ENCODE results near the gene STK31.

GRCh38 chr7:22443262-22444104 lies 56.5 kb downstream of the STEAP1B start:
- RRBS, result no CpG with 5 or more reads among the region's 7 CpGs

DNA sequence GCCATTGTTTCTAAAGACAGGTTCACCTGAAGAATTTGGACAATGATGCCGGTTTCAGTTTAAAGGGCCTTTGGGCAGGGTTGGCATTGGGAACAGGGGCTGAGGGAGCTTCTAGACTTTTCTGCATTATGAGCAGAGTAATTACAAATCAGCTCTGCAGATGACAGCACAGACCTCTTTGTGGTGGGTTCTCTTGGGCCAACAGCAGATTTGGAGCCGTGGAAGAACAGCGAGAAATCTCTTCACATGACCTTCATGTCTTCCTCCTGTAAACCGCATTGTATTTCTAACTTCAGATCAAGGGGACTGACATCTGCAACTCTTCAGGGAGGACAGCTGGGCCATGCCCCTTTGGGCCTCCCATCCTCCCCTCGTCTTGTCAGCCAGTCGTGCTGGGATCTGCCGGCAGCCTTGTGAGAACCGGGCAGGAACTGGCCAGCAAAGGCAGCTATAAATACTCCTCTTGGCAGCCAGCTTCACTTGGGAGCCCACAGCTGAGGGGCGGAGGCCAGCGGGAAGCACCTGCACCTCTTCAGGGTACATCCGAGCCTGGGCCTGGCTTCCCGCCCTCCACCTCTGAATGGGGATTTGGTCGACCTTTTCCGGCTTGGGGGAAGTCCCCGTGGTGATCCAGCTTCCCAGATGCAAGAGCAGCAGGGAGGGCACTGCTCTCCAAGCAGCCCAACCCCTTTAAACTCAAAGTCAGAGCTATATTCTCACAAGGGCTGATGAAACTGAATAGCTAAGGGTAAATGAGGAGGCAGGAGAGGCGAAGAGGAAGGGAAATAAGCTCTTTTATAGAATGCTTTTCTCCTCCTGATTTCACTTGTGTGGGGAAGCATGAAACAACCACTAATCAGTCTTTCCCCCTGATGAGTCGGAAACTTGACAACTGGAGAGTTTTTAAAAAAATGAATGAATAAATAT lies 54.7 kb downstream of the STEAP1B start:
- RRBS, result no CpG with 5 or more reads among the region's 17 CpGs

DNA sequence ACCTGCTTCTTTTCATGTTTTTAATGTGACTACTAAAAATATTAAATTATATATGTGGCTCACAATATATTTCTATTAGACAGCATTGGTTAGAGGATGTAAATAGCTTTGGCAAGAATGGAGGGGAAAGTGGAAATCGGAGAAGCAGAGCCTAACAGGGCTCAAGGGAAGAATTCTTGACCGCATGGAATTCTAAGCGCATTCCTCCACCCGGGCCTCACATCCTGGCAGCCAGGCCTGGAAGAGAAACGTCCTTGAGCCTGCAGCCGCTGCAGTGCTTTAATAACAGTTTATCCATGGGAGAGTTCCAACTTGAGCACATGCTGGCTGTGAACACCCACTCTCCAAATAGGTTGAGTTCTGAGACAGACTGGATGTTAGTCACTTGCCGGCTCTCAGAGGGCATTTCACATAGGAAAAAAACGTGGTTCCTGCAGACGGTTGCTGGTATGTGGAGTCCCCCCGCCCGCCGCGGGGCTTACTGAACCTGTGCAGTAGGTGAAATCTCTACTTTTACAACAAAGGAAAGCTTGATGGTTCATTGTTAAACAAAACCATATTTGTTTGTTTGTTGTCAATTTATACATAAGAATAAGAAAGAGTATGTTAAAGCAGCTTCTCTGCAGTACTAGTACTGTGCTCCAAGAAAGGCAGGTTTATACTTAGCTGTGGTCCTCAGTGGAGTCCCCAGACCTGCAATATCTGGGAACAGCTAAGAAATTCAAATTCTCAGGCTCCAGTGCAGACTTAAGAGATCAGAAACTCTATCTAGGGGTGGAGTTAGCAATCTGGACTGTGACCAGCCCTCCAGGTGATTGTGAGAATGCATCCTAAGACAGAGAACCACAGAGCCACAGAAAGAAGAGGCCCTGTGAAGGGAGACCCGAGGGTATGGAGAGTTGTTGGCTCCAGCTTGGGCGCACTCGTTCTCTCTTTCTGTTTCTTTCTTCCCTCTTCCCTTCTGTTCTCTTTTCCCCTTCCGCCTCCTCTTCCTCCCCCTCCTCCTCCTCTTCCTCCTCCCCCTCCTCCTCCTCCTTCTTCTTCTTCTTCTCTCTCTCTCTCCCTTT lies 61.6 kb upstream of the STEAP1B start:
- RRBS, result no CpG with 5 or more reads among the region's 17 CpGs

DNA sequence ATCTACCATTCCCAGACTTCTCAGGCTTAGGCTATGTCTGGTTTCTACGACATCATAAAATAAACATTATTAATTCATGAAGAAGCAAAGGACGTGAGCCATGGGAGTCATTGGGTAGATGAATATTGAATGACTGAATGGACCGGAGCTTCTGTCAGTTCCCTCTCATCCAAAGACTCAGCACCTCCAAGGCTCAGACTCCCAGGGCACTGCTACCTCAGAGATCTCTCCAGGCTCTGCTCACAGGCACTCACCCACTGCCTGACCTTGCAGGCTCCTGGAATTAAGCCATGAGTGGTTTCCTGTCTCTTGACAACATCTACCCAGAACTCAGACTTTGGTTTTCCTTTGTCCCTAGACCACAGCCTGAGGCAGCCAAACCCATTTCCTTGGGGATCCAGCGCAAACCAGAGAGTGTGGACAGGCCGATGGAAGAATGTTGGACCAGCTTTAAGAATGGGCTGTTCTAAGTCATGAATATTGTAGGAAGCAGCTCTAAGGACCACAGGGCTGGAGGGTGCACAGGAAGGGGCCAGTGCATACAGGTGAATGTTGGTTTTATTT lies 64.7 kb upstream of the STEAP1B start:
- RRBS, result no CpG with 5 or more reads among the region's 5 CpGs

GRCh38 chr7:22600977-22601356 lies 101.0 kb upstream of the STEAP1B start:
- RRBS, result no CpG with 5 or more reads among the region's 5 CpGs

DNA sequence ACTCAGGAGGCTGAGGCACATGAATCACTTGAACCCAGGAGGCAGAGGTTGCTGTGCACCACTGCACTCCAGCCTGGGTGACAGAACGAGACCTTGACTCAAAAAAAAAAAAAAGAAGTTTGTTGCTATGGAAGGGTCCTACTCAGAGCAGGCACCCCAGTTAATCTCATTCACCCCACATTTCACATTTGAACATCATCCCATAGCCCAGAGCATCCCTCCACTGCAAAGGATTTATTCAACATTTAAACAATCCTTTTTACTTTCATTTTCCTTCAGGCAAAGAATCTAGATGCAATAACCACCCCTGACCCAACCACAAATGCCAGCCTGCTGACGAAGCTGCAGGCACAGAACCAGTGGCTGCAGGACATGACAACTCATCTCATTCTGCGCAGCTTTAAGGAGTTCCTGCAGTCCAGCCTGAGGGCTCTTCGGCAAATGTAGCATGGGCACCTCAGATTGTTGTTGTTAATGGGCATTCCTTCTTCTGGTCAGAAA lies 4.2 kb downstream of the IL6 start:
- RRBS, result no CpG with 5 or more reads among the region's 4 CpGs

GRCh38 chr7:22853920-22854616 lies 31.4 kb upstream of the TOMM7 start:
- RRBS, result 6% methylated on average over 3 of the region's 65 CpGs

DNA sequence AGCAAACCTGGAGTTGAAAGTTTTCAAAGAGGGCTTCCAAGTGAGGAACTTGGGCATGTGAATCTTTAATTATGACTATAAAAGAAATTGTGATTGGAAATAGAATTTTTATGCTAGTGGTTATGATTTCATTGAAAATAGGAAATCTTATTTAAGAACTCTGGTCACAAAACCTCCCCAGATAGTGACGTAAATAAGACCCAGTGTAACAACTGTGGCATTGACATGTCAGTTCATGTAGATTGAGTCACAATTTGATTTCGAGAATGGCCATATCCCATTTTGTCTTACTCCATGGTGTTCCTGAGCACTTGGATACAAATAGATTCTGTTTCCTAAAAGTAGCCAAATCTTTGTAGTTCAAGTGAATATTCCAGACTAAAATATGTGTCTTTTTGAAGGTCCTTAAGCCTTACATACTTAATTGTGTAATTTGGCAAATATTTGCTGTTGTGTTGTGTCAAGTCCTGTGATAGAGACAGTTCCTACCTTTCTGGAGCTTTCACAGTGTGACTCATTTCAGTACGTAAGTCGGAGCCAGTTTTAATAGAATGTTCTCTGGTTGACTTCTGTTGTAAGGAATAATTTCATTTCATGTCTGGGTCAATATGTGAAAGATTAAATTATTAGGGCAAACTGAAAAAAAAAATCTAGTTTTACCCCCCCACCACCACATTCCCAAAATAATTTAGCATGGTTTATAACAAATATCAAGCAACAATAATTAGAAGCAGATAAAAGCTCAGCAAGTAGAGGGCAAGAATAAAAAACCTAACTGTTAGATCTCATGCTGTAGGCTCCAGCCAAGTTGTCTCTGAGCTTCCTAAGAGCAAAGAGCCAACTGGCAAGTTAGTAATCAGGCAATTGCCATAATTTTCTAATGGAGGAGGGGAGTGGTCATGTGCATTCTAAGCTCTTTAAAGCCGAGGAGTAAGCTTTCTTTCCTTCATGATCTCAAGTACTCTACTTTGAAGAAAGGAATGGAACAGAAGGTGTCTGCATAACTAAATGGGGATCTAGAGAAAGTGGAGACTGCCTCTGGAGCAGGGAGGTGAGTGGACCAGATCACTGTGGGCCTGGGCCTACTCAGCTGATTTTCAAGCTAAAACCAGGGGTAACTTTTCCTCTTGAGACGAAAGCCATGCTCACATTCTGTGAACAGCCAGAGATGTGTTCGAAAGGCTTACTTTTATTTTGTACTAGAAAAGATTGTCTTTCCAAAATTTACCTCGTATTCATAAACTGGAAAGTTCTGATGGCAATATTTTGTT lies 37.4 kb upstream of the TOMM7 start:
- RRBS, result no CpG with 5 or more reads among the region's 8 CpGs

GRCh38 chr7:22863158-22864070 lies 40.8 kb upstream of the TOMM7 start:
- RRBS, result no CpG with 5 or more reads among the region's 10 CpGs

DNA sequence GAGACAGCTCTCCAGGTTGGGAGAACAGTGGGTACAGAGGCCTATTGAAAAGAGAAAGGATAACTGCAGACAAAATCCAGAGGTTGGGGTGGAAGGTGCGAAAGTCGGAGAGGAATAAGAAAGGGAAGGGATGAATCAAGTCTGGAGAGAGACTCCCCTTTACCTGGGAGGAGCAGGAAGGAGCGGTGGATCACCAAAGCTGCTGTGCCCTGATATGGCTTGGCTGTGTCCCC lies 56.8 kb upstream of the TOMM7 start:
- RRBS, result no CpG with 5 or more reads among the region's 3 CpGs

GRCh38 chr7:23018443-23019197 lies 4.7 kb upstream of the HYCC1 start:
- RRBS, result no CpG with 5 or more reads among the region's 7 CpGs

- RRBS, result no CpG with 5 or more reads among the region's 65 CpGs
These were observed 1.8 kb downstream of the IGF2BP3 start for GRCh38 chr7:23468154-23469177.

GRCh38 chr7:23490018-23490733 lies 19.9 kb upstream of the IGF2BP3 start:
- RRBS, result 15% methylated on average over 3 of the region's 33 CpGs

- RRBS, result no CpG with 5 or more reads among the region's 3 CpGs
These were observed 30.4 kb upstream of the IGF2BP3 start for GRCh38 chr7:23500703-23501108.

DNA sequence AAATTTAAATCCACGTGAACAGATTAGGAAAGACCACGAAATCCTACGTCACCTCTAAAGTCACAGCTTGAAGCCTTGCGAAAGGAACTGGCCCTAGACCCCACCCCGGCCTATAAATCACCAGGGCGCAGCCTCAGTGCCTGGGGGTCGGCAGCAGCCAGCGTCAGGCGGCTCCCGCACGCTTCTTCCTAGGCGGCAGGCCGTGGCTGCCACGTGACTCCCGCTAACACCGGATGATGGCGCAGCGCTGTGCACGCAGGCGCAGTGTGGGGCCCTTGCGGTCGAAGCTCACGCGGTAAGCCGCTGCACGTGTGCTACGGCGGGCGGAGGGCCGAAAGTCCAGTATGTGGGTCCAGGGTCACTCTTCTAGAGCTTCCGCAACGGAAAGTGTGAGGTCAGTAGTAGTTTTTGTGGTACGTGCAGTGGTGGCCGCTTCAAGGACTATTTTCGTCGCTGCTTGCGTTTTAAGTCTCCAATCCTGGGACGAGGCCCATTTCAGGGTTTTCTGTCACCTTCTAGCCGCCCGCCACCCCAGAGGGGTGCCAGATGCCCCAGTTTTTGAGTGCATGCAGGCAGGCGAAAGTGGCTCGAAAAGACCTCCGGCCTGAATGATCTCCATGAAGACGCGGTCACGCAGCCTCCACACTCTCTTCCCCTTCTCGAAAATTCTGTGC lies at the start of gene STK31:
TSS of gene STK31 (plus strand) at position 278 of the 674 bp plus-strand sequence.
- RRBS, result no CpG with 5 or more reads among the region's 47 CpGs

DNA sequence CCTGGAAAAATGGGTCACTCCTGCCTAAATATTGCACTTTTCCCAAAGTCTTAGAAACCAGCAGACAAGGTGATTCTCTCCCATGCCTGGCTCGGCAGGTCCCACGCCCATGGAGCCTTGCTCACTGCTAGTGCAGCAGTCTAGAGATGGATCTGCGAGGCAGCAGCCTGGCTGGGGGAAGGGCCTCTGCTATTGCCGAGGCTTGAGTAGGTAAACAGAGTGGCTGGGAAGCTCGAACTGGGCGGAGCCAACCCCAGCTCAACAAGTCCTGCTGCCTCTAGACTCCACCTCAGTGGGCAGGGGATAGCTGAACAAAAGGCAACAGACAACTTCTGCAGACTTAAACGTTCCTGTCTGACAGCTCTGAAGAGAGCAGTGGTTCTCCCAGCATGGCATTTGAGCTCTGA lies 134.8 kb downstream of the STK31 start:
- RRBS, result no CpG with 5 or more reads among the region's 7 CpGs

DNA sequence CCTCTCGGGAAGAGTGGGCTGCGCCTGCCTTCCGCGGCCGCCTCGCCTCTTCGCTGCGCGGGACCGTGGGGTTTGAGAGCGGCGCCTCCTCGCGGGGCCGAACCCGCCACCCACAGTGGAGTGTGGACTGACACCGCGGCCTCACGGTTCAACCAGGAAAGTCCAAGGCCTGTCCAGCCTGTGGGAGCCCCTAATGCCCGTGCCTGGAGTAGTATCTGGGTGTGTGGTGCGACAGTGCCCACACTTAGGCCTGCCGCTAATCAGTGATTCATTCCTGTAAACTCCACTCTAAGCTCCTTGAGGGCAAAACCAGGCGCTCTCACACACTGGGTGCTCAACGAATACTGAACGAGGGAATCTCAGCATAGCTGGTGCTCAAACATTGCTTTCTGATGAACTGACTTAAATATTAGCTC lies 467 bp upstream of the GSDME start:
- RRBS, result no CpG with 5 or more reads among the region's 25 CpGs

- RRBS, result no CpG with 5 or more reads among the region's 4 CpGs
These were observed 68.8 kb upstream of the GSDME start for GRCh38 chr7:24826107-24826521.

- RRBS, result no CpG with 5 or more reads among the region's 19 CpGs
These were observed 1.2 kb upstream of the OSBPL3 start for GRCh38 chr7:24981132-24981550.

DNA sequence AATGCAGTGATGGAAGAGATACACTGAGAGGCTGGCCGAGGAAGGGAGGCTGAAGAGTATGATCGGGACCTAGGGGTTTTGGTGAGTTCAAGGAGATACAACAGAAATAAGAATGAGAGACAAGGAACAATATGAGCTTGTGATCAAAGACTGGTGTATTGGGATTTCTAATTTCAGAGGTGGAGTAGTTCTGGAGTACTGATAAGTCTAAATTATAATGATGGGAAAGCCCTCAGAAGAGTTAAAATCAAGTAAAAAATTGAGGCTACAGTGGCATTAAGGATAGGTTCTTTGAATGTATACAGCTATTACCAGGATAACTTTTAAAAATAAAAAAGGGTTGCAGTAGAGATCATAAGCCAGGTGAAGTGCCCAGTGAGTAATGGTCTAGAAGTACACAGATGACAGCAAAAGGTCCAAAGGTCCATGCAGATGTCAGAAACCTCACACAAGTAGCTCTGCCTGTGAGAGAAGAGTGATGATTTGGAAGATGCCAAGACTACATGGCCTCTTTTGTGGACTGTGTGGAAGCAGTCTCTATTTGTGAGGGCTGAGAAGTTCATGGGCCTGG lies 8.0 kb downstream of the CYCS start:
- RRBS, result no CpG with 5 or more reads among the region's 2 CpGs

All from AG09319 (cell line).